Left common carotid artery plus branches (tissue), 1 donor: ENCODE results near the genes CCDC93 and C1QL2.

DNA sequence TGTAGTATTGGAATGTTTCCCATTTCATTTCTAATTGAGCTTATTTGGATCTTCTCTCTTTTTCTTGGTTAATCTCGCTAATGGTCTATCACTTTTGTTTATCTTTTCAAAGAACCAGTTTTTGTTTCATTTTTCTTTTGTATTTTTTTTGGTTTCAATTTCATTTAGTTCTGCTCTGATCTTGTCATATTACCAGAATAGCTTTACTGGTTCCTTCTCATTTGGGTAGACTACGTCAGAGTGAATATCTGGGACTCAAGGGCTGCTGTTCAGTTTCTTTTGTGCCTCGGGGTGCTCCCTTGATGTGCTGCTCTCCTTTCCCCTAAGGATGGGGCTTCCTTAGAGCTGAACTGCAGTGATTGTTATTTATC is 29.4 kb upstream of the IL1RN start:
- PRO-cap: no peak

GRCh38 chr2:113123909-113124493 is 3.4 kb upstream of the IL1RN start:
- PRO-cap: no peak

GRCh38 chr2:113182464-113183629 is 9.1 kb downstream of the PSD4 start:
- PRO-cap: no peak

DNA sequence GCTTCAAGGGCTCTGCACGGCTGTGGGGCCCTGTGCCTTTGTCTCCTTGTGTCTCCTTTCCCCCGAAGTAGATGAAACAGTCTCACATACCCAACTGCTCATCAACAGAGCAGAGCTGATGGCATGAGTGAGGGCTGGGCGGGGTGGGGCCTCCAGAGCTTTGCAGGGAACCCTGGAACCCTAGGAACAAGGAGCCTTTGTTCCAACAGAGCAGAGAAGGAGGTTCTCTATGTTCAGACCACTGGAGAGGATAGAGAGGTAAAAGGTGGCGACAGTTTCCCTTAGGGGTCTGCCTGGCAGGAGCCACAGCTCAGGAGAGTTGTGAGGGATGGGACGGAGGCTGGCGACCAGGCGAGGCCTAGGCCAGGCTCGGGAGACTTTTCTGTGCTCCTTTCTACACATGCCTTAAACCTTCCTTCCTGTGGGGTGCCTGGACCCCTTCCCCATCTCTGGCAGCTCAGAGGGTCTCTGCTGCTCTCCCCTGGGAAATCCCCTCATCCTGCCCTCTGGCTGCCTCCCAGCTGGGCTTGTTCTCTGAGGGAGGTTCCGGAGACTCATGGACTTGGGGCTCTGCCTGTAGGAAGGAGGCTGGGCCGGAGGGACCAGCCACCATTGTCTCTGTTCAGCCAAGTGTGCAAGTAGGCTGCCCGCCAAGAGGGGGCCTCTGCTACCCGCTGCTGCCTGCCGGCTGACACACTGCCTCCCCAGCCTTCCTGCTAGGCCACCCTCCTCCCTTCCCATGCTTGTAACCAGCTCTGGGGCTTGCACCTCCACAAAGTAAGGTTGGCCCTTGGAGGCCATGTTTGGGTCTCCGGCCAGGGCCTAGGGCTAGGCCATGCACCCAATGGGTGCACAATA is 28.5 kb downstream of the PSD4 start:
- PRO-cap: no peak

- PRO-cap: no peak
Observed at GRCh38 chr2:113212213-113213072, 38.7 kb downstream of the PSD4 start.

GRCh38 chr2:113337706-113338311 is 59.1 kb upstream of the PAX8 start:
- PRO-cap: no peak

DNA sequence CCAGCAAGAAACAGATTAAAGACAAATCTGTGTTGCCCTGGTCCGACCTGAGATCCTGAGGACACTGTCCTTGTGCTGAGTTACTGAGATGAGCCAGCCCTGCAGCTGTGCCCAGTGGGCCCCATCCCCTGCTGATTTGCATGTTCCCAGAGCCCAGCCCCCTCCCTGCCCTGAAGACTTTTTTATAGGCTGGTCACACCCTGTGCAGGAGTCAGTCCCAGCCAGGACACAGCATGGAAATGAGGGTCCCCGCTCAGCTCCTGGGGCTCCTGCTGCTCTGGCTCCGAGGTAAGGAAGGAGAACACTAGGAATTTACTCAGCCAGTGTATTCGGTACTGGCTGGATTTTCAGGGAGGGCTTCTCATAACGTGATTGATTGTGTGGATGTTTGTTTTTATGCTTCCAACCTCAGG is 31.3 kb upstream of the ZNG1B start:
- PRO-cap: no peak

- PRO-cap: no peak
Observed at GRCh38 chr2:113490035-113490458, 8.4 kb upstream of the FOXD4L1 start.

GRCh38 chr2:113503385-113503828 is 4.9 kb downstream of the FOXD4L1 start:
- PRO-cap: no peak

GRCh38 chr2:113583273-113584230 is 43.5 kb upstream of the RABL2A start:
- PRO-cap: bidirectional peak, plus-strand start at chr2:113584113, minus-strand start at chr2:113584039

- PRO-cap: no peak
Observed at GRCh38 chr2:113584231-113585116, 42.6 kb upstream of the RABL2A start.

- PRO-cap: no peak
Observed at GRCh38 chr2:113896531-113897111, 6.7 kb downstream of the ACTR3 start.

- PRO-cap: no peak
Observed at GRCh38 chr2:114442318-114442517, 223 bp upstream of the DPP10 start.

DNA sequence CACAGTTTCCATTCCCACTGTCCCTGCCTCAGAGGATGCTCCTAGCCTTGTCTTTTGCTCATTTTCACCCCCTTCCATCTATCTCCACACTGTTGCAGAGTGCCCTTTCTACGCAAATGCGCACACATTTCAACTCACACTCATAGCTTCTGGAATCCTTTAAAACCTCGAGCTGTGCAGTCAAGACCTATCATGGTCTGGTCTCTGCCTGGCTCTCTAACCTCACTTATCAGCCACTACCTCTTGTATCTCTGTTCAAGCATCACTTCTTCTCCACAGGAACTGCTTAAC is 95.7 kb upstream of the DDX18 start:
- PRO-cap: no peak

DNA sequence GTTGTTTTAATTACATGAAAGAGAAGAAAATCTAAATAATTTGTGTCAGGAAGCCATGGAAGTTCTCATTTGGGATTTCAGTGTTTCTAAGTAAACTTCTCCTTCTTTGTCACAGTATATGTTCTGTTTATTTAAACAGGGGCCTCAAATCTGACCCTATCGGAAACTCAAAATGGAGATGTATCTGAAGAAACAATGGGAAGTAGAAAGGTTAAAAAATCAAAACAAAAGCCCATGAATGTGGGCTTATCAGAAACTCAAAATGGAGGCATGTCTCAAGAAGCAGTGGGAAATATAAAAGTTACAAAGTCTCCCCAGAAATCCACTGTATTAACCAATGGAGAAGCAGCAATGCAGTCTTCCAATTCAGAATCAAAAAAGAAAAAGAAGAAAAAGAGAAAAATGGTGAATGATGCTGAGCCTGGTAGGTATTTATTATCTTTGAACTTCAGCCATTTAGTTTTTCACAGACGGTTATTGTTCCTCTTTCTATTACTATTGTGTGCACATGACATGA is 2.9 kb downstream of the DDX18 start:
- PRO-cap: no peak

GRCh38 chr2:117835685-117836531 is 21.4 kb downstream of the DDX18 start:
- PRO-cap: unidirectional peak, plus-strand start at chr2:117836120

- PRO-cap: bidirectional peak, plus-strand start at chr2:118014217, minus-strand start at chr2:118014070
Observed at GRCh38 chr2:118013725-118014346, at the start of gene CCDC93. Gene CCDC93, minus strand, starts transcription at chr2:118014070.

- PRO-cap: no peak
Observed at GRCh38 chr2:118223966-118224954, 136.0 kb downstream of the INSIG2 start.

- PRO-cap: no peak
Observed at GRCh38 chr2:118970577-118971326, 28.8 kb downstream of the MARCO start.

- PRO-cap: no peak
Observed at GRCh38 chr2:119158657-119158980, at the start of gene C1QL2. Gene C1QL2, minus strand, starts transcription at chr2:119158751.